Hair follicle dermal papilla cell (primary cell): ENCODE measurements around the genes LARP1 and NIPAL4.

GRCh38 chr5:154385045-154385536 is 60.7 kb upstream of the SAP30L start:
- CAGE, long polyA plus RNA: no peak

DNA sequence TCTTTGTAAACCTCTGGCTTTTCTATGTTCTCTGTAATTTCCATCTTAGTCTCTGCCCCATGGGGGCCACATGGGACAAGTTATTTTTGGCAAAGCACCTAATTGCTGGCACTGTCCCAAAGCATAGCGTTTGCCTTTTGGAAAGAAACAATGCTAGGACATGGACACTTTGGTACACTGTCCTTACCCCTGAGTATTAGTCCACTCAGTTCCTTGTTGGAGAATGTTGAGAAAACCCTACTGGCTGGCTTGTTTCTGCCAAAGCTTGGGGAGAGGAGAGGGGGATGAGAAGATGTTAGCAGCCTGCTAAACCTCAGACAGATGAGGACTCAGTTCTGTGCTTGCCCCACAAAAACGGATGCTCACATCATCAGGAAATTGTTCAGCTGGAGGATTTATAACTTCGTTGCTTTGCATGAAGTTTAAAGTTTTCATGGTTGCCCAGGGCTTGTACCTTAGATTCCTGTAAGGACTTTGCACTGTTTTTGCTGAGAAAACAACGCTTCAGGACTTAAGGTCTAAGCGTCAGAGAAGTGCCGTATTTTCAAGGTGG is 13.7 kb downstream of the SAP30L start:
- CAGE, long polyA plus RNA: no peak

GRCh38 chr5:154477514-154478009 is 465 bp downstream of the HAND1 start:
- CAGE, long polyA plus RNA: no peak

DNA sequence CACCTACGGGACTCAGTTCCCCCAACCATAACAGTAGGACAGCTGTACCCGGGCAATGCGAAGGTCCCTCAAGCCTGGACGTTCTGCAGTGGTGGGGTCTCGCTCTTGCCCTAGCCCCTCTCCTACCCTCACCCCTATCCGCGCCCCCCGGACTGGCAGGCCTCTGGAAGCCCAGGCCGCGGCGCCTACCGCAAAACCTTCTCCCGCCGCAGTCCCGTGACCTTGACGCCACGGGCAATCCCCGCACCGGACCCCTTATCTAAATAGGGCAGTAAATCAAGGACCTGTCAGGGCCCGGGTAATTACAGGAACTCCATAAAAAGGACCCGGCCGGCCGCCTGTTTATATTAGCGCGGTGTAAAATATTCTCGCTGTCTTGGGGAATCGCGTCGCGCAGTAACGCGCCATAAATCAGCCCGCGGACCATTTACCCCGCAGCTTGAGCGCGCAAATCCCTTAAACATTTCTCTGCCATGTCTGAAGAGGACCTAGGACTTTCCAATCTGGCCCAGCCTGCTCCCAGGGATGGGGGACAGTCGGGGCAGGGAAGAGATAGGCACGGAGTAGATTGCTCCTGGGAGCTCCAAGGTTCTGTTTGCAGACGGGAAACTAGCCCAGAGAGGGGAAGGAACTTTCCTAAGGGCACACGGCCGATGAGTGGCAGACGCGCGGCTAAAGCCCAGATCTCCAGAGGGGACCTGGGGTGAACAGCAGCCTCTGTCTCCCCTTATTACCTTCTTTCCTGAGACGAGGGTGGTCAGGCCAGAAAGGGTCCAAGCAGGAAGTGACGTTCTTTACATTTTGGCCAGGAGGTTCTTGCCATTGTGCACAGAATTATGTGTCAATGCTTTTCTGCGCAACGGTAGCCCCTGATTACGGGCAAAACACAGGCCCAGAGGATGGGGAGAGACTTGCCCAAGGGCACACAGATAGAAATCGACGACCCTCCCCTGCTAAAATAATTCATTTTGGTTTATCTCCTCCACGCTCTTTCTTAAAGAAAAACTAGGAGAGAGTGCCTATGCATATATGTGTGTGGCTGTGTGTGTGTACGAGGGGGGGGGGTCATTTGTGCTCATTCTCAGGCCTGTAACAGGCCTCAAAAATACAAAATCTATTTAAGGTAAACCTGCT is 4.8 kb upstream of the HAND1 start:
- CAGE, long polyA plus RNA: no peak

- CAGE, long polyA plus RNA: no peak
These were observed at the start of gene LARP1 for GRCh38 chr5:154755273-154755990. LARP1 (plus strand) TSS chr5:154755377.

DNA sequence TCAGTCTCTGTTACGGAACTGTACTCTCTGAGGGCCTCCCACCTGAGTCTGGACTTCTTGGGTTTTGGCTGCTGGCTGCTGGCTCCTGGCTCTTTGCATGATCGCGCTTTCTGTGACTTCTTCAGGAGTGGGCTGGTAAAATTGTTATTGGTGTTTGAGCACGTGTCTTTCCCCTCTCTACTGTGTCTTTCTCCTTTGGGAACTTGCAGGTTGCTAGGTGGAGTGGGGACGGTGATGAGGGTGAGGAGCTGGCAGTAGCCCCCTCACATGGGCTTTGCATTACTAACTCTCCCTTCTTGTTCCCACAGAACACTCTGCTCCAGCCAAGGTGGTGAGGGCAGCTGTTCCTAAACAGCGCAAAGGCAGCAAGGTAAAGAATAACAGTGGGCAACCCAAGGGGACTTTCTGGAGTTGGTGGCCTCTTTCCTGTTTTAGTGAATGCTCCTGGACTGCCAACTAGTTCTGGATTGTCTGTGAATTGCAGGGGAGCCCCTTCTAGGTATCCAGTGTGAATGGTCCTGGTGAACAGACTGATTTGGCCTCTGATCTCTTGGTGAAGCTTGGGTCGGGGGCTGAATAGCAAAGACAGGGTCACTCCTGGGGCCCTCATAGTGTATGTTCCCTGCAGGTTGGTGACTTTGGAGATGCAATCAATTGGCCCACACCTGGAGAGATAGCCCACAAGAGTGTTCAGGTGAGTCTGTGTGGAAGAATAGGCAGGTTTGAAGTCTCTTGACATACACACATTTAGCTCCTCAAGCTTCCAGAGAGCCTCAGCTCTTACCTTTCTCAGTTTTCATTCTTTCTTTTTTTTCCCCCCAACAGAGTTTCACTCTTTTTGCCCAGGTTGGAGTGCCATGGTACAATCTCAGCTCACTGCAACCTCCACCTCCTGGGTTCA is 35.1 kb downstream of the LARP1 start:
- CAGE, long polyA plus RNA: no peak

GRCh38 chr5:154895597-154895986 is 37.2 kb downstream of the CNOT8 start:
- CAGE, long polyA plus RNA: no peak

GRCh38 chr5:154907532-154908025 is 30.4 kb downstream of the GEMIN5 start:
- CAGE, long polyA plus RNA: no peak

DNA sequence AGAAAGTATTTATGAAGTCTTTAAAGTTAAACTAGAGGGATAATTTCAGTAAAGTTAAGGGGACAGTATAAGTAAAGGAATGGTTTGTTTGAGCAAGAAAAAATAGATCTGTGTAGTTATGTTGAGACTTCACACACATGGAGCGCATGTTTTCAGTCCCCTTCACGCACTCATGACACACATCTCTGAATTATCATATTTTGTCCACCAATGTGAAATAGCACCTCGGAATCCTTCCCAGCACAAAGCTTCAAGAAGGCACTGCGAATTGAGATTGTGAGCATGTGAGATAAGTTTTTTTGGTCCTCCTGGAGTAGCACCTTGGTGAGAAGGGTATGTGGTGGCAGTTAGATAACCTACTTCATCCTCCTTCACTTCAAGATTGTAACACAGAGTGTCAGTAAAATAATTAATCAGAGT is 143.1 kb downstream of the KIF4B start:
- CAGE, long polyA plus RNA: no peak

DNA sequence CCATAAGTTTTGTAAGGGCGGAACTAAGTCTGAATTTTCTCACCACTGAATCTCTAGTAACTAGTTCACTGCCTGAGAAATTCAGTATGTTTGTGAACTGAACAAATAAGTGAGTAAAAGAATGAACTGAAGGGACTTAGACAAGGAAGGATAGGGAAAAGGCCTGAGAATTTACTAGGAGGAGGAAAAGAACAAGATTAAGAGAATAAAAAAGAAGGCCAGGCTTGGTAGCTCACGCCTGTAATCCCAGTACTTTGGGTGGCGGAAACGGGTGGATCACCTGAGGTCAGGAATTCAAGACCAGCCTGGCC is 122.3 kb downstream of the SGCD start:
- CAGE, long polyA plus RNA: no peak

DNA sequence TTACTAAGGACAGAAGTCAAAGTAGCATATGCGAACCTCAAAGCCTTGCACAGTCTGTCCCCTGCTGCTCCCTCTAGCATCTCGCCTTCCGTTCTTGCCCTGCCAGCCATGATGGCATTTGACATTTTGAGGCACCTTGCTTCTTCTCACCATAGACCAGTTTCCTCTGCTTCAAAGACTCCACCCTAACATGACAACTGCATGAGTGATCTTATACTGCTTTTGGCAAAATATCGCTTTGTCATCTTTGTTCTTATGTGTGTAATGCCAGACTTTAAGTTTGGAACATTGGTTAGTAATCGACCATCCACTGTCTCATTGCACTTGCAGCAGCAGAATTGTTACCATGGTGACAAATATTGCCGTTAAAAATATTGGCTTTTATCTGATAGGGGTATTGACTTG is 6.9 kb downstream of the GARIN3 start:
- CAGE, long polyA plus RNA: no peak

DNA sequence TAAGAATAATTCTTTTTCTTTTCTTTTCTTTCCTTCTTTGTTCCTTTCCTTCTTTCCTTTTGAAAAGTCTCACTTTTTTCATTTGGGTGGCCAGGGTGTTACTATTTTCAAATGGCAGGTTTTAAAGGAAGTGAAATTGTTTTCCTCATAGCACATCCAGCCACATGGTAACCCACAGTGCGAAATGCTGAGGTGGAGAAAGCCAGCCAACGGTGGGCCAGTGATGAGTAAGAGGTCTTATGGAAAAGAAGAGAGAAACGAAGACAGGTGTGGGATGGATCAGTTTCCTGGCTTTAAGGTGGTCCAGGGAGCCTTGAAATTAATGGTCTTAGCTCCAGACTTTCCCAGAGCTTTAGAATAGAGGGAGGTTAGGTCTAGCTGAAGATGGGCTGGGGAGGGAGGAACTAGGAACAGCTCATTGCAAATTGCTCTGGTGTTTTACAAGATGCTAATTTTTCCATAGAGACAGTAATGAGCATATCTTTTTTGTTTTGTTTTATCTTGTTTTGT is 17.7 kb downstream of the ITK start:
- CAGE, long polyA plus RNA: no peak

DNA sequence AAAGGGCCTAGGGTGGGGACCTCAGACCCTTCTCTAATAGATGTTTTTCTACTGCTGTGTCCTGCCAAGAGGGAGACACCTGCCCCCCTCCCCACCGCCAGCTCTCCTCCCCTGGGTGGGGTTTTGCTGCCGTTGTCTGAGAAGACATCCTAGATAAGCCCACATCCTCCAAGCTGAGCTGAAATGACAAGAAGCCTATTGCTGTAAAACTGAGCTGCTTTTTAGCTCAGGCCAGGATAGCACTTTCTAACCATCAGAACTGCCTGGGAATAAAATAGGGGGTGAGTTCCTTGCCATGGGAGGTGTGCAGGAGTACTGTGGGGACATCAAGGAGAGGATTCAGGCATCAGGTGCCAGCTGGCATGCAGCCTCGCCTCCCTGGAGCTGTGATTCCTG is 37.8 kb downstream of the CYFIP2 start:
- CAGE, long polyA plus RNA: no peak

- CAGE, long polyA plus RNA: no peak
These were observed 28.1 kb upstream of the NIPAL4 start for GRCh38 chr5:157431970-157432313.

DNA sequence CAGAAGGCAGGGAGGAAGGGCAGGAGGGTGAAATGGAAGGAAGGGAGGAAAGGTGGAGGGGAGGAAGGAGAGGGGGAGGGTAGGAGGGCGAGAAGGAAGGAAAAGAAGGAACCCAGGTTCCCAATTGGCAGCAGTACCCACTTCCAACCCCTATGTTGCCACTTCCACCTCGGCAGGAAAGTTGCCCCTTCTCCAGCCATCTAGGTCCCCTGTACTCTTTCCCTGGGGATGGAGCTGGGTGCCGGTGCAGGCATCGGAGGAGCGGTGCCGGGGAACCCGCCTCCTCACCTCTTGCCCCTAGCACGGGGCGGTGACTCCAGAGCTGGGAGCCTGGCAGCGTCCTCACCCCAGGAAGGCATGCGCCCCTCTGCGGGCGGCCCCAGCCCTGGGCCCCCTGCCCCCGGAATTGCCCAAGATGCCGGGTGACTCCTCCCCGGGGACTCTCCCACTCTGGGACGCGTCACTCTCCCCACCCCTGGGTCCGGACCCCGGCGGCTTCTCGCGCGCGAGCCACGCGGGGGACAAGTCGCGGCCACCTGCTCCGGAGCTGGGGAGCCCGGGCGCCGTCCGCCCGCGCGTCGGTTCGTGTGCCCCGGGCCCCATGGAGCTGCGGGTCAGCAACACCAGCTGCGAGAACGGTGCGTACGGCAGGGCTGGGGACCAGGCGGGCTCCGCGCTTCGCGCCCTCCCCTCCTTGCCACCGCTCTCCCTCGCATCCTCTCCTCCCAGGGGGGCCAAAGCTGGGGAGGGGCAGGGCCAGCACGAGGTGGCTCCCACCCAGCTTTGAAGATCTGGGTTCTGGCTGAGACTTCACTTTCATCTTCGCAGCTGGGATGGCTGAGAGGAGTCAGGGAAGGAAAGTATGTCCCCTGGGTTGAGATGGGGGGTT is at the start of gene NIPAL4:
TSS of gene NIPAL4 (plus strand) at position 494 of the 889 bp plus-strand sequence.
- CAGE, long polyA plus RNA: no peak

GRCh38 chr5:157463587-157464133 is 3.6 kb downstream of the NIPAL4 start:
- CAGE, long polyA plus RNA: no peak

GRCh38 chr5:157478019-157478892 is 18.2 kb downstream of the NIPAL4 start:
- CAGE, long polyA plus RNA: no peak

DNA sequence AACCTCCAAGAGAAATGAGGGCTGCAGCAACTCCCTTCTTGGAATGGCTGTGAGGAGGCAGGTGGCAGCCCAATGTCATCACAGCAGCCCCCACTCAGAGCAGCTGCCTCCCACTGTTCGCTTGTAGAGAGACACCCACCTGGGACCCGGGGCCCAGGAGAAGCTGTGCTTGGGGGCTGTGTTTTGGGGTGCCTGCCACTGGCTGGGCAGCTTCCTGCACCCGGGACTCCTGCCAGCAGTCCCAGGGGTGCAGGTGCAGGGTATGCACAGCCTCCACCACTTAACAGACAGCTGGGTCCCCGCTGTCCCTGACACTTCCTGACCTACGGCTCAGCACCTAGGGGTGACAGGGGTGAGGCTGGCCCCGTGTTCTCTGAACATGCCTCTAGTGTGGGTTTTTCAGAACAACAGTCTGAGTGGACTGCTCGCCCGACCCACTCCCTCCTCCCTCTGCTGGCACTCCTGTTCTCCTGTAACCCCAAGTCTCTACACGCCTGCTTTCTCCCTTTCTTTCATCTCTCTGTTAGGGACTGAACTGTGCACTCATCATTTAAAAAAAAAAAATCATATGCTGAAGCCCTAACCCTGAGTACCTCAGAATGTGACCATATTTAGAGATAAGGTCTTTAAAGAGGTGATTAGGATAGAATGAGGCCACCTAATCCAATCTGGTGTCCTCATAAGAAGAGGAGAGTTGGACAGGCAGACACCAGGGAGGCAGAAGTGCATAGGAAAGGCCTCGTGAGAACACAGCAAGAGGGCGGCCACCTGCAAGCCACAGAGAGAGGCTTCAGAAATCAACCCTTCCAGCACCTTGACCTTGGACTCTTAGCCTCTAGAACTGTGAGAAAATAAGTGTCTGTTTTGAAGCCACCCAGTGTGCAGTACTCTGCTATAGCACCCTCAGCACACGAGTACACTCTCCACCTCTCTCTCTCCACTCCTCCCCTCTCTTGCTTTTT is 26.5 kb downstream of the NIPAL4 start:
- CAGE, long polyA plus RNA: no peak

- CAGE, long polyA plus RNA: no peak
These were observed 53.5 kb downstream of the NIPAL4 start for GRCh38 chr5:157513428-157514036.

GRCh38 chr5:157516830-157517359 is 56.9 kb downstream of the NIPAL4 start:
- CAGE, long polyA plus RNA: no peak